ENCODE data around the genes PPP1R12B and CHI3L1.

DNA sequence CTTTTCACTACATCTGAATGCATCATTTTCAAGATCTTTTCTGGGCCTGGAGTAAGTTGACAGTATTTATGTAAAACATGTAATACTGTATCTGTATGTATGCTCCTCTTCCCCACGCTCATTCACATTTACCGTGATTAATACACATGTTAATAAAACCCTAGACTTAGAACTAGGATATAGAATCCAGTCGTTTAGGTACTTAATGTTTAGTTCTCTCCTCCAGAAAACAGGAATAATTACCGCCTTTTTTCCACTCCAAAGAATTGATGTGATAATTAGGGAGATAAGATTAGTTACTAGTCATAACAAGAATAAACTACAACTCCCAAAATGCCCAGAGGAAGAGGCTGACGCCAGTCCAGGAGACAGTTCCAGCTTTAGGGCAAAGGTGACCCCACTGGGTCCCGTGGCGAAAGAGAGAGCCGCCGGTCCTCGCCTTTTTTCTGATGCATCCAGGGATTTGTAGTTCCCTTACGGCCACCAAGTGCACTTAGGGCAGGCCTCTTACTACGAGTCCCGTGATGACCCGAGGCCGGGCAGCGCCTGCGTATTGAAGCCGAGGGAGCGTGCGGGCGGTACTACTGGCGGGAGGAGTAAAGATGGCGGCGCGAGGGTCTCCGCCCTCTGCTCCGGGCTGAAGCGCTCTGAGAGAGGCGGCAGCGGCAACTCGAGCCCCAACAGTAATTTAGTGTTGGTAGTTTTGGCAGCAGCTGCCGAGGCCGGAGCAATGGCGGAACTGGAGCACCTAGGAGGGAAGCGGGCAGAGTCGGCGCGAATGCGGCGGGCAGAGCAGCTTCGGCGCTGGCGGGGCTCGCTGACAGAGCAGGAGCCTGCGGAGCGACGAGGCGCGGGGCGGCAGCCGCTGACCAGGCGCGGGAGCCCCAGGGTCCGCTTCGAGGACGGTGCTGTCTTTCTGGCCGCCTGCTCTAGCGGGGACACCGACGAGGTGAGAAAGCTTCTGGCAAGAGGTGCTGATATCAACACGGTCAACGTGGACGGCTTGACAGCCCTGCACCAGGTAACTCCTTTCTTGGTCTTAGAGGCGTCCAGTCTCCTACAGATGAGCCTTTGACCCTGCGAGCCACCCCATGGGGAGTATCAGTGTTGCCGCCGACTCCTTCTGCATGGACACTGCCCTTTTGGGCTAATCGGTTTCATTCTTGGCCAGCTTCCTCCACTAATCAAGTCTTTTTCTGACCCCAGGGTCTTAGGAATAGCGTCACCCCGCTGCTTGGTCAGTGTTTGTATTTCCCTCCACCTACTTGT, at the start of gene PPP1R12B:
TSS of gene PPP1R12B (plus strand) at position 578 of the 1,269 bp plus-strand sequence.
- RRBS, 2 experiments, result 1% methylated on average over 15 to 20 of the region's 70 CpGs

- RRBS, 2 experiments, result no CpG with 5 or more reads among the region's 4 CpGs
These were observed 1.1 kb downstream of the PPP1R12B start for GRCh38 chr1:202349610-202350050.

DNA sequence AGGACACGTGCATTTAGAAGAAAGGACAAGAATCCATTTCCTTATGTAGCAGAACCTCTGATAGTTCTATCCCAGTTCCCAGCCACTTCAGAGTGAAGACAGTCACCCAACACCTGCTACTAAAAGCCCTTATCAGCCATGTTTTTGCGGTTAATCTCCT, 113.8 kb downstream of the PPP1R12B start:
- RRBS, 2 experiments, result no CpG with 5 or more reads among the region's 2 CpGs

GRCh38 chr1:202504931-202505909, 156.7 kb downstream of the PPP1R12B start:
- RRBS, 2 experiments, result no CpG with 5 or more reads among the region's 6 CpGs

- RRBS, 2 experiments, result no CpG with 5 or more reads among the region's 3 CpGs
These were observed 159.0 kb downstream of the PPP1R12B start for GRCh38 chr1:202507489-202507977.

DNA sequence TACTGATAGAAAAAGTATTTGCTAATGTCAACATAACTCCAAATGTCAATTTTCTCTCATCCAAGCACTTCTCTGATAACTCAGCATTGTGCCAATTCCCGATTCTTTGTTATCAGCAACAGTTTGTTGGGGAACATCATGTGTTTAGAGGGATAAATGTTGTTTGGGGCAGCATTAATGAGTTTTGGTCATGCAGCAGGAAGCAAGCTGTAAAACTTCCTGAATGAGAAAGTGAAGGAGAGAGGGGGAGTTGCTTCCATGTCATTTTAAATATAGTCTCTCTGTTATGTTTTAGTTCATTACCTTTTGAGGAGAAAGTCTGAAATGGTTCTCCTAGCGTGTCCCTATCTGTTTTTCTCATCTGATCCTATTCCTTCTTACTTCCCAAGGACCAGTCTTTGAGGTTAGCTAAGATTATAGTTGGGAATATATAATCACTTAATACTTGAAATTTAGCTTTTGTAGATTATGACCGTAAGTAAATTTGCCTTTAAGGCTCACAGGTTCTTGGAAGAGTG, 160.7 kb downstream of the PPP1R12B start:
- RRBS, 2 experiments, result no CpG with 5 or more reads among the region's 3 CpGs

DNA sequence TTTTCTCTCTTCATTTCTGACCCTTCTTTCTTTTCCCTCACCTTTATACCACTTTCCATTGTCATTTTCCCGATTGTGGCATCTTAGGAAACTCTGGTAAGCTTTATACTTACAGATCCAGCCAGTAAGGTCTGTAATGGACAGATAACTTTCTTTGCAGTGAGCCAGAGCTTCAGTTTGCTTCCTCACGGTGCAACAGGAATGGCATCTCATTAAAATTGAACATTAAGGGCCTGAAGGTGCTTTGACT, 171.5 kb downstream of the SYT2 start:
- RRBS, 2 experiments, result no CpG with 5 or more reads among the region's 2 CpGs

DNA sequence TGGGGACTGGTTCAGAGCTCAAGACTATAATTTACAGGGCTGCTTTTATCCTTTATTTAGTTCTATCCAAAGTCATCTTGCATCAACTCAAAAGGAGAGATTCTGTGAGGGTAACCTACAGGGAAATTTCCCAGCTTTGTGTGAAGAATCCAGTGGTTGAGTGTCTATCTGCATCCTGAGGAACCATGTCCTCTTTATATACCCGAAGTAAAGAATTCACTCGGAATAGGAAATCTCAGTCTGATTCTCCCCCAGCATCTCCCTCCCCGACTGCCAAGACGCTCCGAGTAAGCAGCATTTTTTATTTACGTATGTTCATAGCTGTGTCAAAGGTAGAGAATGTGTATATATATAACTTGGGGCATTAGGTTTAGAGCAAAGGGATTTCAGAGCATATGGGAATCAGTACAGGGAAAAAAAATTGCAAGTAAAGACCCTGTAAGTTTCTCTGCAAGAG, 170.3 kb downstream of the SYT2 start:
- RRBS, 2 experiments, result no CpG with 5 or more reads among the region's 6 CpGs

DNA sequence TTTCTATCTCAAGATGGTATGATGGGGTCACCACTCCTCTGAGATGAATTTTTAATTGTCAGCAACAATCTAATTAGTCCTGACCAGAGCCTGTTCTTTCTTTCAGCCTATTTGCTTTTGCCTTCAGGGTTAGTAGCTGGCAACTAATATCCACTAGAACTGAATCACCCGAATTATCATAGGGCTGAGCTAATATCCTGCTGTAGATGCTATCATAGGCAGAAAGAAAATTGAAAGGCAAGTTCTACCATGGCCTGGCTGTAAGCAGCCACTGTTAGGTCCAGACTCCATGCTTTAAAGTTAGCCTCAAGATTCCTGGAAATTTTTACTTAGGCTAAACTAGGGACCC, 134.0 kb downstream of the SYT2 start:
- RRBS, 2 experiments, result no CpG with 5 or more reads among the region's 1 CpG

GRCh38 chr1:202578125-202578826, 132.0 kb downstream of the SYT2 start:
- RRBS, 2 experiments, result no CpG with 5 or more reads among the region's 8 CpGs

GRCh38 chr1:202730582-202731345, 20.5 kb upstream of the SYT2 start:
- RRBS, 2 experiments, result no CpG with 5 or more reads among the region's 4 CpGs

DNA sequence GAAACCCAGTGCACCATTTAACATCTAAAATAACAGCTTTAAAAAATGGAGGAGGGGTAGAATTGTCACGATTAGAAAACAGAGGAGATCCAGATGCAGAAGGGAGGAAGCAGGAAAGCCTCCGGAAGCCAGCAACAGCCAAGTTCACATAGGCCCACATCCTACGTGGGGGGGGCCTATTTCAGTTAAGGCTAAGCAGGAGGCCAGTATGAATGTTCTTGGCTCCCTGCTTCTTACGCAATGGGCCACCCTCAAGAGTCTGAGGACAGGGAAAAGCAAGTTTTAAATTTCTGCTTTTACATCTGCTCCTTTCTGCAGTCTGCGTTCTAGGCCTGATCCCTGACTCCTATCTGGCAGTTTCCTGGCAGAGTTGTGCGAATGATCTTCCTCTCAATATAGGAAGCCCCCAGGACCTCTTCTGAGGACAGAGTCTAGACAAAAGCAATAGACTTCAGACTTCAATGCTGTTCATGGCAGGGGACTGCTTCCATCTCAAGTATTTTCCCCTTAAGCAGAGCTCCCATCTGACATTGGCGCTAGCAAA, 30.6 kb downstream of the RABIF start:
- RRBS, 2 experiments, result no CpG with 5 or more reads among the region's 7 CpGs

DNA sequence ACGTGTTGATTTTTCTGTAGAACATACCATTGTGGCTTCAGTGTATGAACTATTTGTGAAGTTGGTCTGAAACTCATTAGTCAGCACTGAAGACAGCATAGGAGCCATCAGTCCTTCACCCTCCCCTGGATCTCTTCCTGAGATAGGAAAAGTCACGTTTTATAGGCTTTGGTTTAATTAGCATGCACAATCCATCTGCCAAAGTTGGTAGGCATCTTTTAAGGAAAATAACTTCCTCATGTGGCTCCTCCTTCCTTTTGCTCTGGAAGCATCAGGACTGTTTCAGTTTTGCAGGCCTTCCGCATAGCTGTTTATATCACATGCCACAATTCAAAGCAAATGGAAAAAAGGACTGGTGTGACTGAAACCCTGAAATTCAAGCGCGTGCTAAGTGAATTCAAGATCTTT, 1.5 kb upstream of the RABIF start:
- RRBS, 2 experiments, result no CpG with 5 or more reads among the region's 5 CpGs

GRCh38 chr1:203038132-203038876, 12.0 kb downstream of the PPFIA4 start:
- RRBS, 2 experiments, result no CpG with 5 or more reads among the region's 9 CpGs

DNA sequence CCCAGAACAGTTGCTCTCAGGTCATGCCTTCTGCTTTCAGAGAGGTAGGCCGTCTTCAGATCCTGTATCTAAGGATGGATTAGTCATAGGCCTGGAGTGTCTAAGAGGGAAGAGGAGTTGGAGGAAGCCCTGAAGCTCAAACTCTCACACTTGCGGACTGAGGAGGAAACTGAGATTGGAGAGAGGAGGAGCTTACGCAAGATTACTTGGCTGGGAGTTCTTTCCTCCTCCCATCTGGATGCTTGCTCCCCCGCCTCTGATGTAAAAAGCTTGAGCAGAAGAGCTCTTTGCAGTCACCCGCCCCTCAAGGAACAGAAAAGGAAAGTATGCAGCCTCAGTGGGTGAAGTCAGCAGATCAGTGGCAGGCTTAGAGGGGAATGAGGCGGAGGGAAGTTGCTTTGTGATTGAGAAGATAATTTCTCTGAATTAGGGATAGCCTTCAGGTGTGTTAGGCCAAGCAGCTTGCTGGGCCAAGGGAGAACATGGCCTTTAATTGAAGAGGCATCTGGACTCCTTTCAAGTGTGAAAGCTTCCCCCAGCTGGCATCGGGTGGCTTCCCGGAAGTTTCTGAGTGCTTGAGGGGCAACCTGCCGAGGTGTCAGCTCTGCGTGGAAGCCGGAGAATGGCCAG, 6.6 kb downstream of the ADORA1 start:
- RRBS, 2 experiments, result 85 to 89% methylated on average over 4 of the region's 11 CpGs

DNA sequence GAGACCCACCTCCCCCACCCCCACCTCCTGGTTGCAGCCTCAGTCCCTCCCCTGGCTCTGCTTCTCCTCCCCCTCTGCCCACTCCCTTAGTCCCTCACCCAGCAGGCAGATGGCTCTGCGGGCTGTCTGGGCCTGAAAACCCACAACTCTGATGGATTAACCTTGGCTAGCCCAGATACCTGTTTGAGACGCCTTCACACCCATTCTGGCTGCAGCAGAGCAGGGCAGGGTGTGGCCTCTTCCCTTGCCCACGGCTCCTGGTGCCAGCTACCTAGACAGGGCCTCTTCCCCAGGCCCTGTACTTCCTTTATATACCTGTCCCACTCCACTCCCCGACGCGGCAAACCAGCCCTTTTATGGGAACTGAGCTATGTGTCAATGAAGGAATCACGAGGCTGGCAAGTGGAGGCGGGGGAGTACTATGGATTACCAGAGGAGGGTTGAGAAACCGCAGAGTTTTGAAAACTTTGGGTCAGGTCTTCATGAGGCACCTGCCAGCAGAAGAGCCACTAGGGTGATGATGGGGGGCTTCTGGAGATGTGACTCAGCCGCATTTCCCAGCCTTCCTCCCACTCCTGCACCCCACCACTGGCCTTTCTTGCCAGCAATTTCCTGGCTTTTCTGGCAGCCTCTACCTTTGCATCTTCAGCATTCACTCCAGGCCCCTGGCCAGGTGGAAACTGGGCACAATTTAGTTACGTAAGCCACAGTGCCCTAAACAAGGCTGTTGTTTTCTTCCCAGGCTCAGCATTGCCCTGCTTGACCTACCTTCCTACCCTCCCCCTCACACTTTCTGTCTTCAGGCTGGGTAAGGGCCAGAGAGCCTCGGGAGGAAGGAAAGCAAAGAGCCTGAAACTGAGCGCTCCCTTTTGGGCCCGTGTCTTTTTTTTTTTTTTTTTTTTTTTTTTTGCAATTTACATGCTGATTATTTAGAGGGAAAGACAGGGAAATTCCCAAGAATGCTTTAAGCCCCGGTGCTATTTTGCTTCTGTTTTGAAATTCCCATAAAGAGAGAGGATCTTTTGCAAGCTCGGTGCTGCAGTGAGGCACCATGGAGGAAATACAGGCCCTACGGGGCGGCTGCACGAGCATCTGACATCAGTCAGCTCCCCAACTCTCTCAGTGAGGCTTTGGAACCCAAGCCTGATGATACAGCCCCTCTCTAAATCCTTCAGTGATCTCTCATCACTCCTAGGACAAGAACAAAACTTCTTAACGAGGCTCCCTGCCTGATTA, at the start of gene CHI3L1:
TSS of gene CHI3L1 (minus strand) at position 285 of the 1,236 bp plus-strand sequence.
- RRBS, 2 experiments, result no CpG with 5 or more reads among the region's 20 CpGs

DNA sequence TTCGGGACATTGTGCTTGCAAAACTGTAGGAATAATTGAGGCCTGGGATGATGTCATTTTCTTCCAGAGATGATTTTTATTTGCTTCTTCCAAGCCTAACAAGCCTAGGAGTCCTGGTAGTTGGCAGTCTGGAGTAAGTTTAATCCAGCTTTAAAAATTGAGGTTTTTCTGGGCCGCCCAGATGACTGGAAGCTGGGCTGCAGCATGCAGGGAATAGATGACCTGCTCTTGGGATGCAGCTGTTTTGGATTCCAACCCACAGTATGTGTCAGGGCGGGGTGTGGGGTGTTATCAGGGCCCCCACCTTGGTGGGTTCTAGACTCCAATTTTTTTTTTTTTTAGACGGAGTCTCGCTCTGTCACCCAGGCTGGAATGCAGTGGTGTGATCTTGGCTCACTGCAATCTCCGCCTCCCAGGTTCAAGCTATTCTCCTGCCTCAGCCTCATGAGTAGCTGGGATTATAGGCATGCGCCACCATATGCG, 34.8 kb upstream of the CHIT1 start:
- RRBS, 2 experiments, result no CpG with 5 or more reads among the region's 8 CpGs

- RRBS, 2 experiments, result no CpG with 5 or more reads among the region's 2 CpGs
These were observed 28.0 kb upstream of the BTG2 start for GRCh38 chr1:203277382-203277740.

GRCh38 chr1:203295631-203296259, 9.6 kb upstream of the BTG2 start:
- RRBS, 2 experiments, result no CpG with 5 or more reads among the region's 2 CpGs

DNA sequence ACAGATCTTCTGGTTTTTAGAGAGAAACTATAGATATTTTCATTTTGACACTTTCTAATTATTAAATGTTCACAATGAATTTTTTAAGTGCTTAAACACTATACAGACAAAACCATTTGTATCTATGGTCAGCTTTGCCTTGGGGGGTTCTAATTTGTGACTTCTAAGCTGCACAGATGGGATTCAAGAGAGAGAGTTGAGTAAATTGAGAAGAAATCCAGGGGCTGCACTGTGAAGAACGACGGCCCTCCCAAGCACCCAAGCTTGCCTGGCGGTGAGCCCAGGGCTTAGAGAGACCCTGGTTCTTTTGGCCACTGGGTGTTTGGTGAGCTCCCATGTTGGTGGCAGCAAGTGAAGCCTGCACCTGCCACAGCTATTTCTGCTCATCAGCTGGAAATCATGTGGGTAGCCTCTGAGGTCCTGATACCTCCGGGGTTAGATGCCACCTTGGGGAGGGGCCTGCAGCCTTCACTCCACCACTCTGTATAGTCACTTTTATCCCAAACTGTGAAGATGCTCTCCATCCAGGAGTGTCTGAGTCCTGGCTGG, 6.2 kb upstream of the BTG2 start:
- RRBS, 2 experiments, result no CpG with 5 or more reads among the region's 4 CpGs

Data from NT2/D1 (cell line).